CMK (cell line): ENCODE data around the gene TYW5.

- RRBS: no CpG with 5 or more reads among the region's 2 CpGs
These were observed 1.8 kb downstream of the GTF3C3 start for GRCh38 chr2:196797726-196798079.

DNA sequence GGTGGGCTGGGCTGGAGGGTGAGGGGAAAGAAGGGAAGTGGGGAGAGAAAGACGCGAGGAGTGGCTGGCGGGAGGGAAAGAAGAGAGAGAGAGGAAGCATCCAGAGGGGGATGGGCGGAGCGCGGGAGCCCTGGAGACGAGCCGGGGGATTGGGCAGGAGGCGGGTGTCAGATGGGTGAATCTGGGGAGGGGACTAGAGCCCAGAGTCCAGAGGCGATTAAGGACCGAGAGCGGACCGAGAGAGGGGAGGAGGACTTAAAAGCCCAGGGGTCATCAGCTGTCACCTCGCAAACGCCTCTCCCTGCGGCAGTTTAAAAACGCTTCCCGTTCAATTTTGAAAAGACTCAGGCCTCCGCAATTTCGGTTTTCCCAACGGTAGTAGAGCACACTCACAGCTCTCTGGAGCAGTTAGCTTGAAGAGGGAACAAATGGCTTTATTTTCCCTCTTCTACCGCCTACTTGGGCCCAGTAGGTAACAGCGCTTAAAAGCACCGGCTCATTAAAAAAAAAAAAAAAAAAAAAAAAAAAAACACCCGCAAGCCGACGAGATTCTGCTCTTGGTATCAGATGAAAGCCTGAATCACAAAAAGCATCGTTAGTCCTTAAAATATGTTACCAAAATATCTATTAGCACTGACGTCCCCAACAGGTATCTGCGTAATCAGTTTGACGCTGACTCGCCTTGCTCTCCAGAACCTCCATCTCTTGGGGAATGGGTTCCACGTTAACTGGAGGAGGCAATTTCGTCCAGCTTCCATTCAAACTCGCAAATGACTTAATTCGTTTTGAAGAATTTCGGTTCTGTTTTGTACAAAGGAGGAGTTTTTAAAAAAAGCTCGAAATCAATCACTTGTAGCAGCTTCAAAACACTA lies 638 bp upstream of the PGAP1 start:
- RRBS: no CpG with 5 or more reads among the region's 38 CpGs

DNA sequence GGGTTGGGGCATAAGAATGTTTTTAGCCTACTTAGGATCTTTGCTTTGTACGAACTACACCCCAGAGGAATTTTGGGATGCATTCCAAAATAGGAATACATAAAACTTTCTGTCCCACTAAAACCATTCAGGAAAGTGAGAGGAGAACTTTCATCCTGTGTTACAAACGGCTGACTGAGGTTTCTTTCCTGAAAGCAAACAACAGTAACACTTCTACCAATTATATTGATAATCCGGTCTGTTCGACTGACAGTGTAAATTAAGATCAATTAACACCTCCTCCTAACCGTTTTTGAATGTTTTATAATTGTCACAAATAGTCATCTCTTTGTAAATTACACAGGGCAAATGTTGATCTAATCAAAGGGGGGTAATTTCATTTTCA lies 151.0 kb upstream of the PGAP1 start:
- RRBS: no CpG with 5 or more reads among the region's 5 CpGs

DNA sequence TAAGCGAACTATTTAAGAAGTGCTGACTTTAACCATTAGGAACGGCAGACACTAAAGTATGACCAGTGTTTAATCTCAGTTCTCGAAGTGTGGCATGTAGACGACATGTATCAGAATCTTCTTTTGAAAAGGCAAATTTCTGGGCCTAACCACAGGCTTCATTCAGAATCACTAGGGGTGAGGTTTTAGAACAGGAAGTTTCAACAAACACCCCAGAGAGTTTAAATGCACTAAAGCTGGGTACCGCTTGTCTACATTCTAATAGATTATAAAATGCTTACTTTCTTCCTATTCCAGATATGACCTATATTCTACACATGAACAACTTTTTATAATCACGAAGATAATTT lies 180.2 kb downstream of the ANKRD44 start:
- RRBS: no CpG with 5 or more reads among the region's 6 CpGs

GRCh38 chr2:197158214-197158515 lies 152.4 kb downstream of the ANKRD44 start:
- RRBS: no CpG with 5 or more reads among the region's 4 CpGs

DNA sequence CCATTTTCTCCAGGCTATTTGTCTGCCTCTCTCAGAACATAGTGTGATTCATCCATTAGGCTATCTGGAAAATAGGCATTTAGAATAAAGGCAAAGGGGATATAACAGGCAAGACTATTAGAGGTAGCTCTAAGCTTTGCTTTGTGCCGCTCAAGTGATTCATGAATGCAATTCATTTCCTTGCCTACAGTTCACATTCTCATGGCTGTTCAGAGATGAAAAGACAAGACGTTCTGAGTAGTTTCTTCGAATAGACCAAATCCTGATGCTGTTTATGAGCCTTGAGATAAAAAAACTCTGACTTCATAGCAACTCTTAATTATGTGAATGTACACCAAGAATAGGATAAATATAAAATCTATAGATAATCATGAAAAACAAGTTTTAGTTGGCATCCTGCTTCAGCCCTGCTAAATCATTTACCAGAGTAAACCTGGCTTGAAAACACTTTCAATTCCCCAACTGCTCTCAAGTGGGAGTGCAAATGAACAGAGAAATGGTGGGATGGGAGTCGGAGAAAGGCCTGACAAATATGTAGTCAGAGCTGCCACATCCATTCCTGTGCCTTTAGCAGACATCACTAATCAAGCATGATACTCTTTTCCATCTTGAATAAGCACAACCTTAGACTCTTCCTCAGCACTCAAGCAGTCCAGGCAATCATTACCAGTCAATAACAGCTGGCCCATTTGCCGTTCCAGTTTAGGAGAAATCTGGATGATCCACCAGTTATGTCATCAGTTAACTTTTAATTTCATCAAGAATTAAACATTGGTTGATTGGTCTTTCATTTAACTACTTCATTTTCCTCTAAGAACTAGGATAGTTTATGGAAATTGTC lies 101.4 kb downstream of the ANKRD44 start:
- RRBS: no CpG with 5 or more reads among the region's 5 CpGs

DNA sequence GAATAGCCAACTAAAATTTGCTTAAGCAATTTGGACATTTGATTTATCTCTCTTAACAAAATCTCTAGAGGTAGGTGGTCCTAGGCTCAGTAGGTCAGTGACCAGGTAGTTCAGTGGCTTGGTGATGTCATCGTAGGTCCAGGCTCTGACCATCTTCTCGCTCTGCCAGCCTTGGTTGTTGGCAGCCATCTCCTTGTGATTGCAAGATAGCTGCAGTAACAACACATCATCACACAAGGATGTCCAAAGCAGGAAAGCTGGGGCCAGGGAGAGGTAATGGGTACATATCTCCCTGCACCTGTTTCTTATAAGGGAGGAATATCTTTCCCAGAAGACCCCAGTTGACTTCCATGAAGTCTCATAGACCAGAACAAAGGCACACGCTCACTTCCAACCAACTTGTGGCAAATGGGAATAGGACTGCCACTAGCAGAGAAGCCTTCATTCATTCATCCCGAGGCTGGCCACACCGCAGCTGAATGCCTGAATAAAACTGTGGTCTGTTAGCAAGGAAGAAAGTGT lies 60.5 kb downstream of the ANKRD44 start:
- RRBS: no CpG with 5 or more reads among the region's 5 CpGs

GRCh38 chr2:197499524-197499682 lies 237 bp downstream of the HSPD1 start:
- RRBS: no CpG with 5 or more reads among the region's 17 CpGs

DNA sequence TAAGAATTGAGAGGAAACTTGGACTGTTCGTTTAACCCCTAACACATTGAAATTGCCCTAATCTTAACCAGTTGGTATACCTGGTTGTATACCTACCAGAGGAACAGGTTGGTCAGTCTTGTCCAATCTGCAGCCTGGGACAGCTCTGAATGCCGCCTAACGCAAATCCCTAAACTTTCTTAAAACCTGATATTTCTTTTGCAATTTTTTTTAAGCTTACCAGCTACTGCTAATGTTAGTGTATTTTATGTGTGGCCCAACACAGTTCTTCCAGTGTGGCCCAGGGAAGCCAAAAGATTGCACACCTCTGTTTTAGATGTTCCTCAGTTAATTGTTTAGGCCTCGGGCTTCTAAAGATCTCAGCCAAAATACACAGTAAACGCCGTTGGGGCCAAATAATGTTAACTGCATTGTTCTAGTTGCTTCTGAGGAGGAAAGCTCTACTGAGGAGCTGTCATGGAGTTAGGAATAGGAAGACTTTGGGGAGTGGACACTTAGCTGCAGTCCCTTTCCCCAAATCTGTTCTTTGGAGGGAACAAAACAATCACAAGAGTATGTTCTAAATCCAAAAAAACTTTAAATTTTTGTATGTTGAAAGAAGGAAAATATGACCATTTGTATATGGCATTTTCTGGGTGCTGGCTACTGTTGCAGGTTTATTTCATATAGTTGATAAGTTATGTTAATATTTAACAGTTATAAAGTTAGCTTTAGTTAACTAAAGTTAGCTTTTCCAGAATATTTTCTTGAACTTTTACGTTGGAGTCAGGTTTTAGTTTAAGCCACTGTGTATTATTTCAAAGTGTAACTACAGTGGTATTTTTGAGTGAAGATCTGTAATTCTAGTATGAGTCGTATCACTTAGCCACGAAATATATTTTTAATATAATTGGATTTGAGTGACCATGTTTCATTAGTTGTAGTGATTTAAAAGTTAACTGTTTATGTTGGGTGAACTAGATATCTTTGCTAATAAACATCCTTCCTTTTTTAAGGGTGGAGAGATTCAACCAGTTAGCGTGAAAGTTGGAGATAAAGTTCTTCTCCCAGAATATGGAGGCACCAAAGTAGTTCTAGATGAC lies 2.2 kb downstream of the HSPE1 start:
- RRBS: no CpG with 5 or more reads among the region's 10 CpGs

DNA sequence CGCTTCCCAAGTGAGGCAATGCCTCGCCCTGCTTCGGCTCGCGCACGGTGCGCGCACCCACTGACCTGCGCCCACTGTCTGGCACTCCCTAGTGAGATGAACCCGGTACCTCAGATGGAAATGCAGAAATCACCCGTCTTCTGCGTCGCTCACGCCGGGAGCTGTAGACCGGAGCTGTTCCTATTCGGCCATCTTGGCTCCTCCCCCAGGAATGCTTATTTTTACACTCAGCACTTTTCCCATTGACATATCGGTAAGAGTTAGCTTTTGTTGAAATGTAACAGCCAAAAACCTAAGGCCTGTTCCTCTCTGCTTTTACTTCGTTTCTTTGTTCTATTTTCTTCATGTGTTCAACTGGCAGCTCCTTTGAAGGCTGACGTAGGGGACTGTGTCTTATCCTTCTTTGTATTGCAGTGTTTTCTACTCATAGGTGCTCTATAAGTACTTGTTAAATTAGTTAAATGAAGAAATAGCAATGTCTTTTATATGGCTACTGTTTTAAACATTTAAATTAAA lies 34.8 kb downstream of the RFTN2 start:
- RRBS: no CpG with 5 or more reads among the region's 20 CpGs

DNA sequence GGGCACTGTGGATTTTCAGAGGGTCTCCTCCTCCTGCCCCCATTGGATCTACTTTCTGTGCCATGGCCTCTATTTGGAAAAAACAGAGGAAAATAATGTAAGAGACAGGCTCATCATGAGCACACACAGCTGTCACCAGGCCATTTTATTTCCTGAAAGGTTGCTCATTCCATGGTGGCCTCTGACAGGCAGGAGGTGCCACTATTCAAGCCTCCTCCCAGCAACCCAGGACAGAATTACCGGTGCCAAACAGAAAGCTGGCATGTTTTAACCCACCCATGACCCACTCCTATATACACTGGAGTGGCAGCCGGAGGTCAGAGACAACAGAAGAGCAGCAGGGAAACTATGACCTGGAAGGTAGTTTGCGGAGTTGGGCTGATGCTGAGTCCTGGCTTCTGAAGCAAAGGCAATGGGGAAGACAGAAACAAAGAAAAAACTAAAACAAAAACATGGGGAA lies 2.3 kb downstream of the RFTN2 start:
- RRBS: 94% methylated on average over 2 of the region's 3 CpGs

DNA sequence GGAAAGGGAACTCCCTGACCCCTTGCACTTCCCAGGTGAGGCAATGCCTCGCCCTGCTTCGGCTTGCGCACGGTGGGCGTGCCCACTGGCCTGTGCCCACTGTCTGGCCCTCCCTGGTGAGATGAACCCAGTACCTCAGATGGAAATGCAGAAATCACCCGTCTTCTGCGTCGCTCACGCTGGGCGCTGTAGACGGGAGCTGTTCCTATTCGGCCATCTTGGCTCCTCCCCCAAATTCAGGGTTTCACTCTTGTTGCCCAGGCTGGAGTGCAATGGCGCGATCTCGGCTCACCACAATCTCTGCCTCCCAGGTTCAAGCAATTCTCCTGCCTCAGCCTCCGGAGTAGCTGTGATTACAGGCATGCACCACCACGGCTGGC lies 11.8 kb upstream of the MARS2 start:
- RRBS: no CpG with 5 or more reads among the region's 17 CpGs

DNA sequence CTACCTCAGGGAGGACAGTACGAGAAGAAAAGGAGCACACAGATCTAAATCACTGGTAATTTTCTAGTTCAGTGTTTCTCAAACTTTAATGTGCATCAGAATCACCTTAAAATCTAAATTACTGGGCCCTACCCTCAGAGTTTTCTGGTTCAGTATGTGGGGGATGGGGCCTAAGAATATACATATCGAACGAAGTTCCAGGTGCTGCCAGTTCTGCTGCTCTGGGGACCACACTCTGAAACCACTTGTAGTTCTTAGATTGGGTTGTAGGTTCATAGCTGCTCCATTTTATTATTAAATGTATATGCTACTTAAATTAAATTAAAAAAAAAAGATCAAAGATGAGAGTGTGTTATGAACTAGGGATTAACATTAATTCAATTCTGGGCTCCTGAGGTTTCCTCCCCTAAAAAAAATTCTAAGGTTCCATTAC lies 981 bp upstream of the MARS2 start:
- RRBS: no CpG with 5 or more reads among the region's 3 CpGs

- RRBS: 94% methylated on average over 10 of the region's 97 CpGs
These were observed 1.1 kb upstream of the BOLL start for GRCh38 chr2:197785857-197786997.

DNA sequence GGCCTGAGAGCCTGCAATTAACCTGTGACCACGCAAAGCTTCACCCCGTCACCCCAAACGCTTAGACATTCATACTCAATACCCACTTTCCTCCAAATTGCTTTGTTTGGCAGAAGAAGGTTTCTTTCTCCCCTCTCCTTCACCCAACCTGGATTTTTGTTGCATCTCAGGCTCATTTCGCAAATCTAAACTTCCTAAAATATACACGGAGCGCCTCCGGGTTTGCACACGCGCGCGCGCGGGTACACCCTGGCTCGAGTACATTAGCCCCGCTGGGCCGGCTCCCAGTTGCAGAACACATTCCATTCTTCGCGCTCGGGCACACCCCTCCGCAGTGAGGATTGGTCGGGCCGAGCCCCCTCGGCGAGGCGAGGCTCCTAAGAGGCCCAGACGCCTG lies 245 bp upstream of the PLCL1 start:
- RRBS: 4% methylated on average over 10 of the region's 26 CpGs

DNA sequence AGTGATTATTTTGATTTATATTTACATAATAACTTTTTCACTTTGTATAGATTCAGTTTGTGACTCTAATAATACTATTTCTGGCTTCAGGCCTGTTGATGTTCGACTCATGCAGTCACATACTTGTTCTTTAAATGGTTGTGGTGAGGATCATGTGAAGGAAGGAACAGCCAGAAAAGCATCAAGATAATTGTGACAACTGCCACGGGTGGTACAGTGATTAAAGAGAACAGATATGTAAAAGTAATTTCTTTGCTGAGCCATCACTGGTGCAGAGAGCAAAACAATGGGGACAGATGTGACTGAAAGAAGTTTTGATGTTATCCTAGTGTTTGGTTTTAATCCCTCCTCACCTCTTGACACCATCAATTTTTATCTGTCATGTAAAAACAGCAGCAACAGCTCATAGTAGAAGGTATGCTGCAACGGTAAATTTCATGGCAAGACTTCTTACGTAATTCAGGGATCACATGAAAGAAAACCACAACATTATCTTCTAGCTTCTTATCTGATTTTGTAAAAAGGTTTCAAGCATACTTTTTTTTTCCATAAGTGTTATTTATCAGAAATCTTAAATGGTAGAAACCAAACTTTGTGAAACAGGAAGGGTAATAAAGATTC lies 65.1 kb downstream of the PLCL1 start:
- RRBS: no CpG with 5 or more reads among the region's 4 CpGs

GRCh38 chr2:198371876-198372455 lies 567.6 kb downstream of the PLCL1 start:
- RRBS: no CpG with 5 or more reads among the region's 10 CpGs

- RRBS: no CpG with 5 or more reads among the region's 3 CpGs
These were observed 15.5 kb downstream of the C2orf69 start for GRCh38 chr2:199926249-199927287.

GRCh38 chr2:199954921-199955905 lies at the start of gene TYW5:
Gene TYW5 (minus strand): TSS chr2:199955491.
- RRBS: under 1% methylated on average over 16 of the region's 64 CpGs

- RRBS: 98% methylated on average over 5 of the region's 10 CpGs
These were observed 131.5 kb downstream of the MAIP1 start for GRCh38 chr2:200086871-200087377.